ENCODE results near the gene NUTM2A.

- PRO-cap, result no peak
- RAMPAGE, long total RNA, 4 experiments, result no peak in any of the 4 experiments
These were observed 5.7 kb downstream of the CCSER2 start for GRCh38 chr10:84333921-84334645.

- PRO-cap, result no peak
- RAMPAGE, long total RNA, 4 experiments, result start-site peak on the plus strand in 1 of 4 experiments, at chr10:84437873-84438792 at its widest, 44 reads per replicate
These were observed 109.9 kb downstream of the CCSER2 start for GRCh38 chr10:84438077-84438867.

DNA sequence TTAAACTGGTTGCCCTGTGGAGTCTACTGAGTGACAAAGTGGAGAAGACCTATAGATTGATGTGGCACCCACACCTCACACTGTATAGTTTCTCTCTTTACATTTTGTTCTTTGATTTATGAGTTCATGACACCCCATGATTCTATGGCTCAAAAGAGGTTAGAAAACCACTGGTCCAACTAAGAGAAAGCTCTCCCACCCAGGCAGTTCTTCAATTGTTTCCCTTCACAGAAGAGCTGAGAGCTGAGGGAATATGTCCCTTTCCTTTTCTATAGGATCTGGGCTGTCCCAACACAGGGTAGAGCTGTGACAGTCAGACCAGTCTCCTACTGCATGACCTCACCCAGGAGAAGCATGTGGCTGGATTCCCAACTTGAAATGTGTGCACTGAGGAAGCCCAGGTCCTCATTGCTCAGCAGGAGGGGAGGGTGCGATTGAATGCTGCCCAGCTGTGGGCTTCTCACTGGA lies 508.5 kb downstream of the CCSER2 start:
- PRO-cap, result no peak
- RAMPAGE, long total RNA, 4 experiments, result no peak in any of the 4 experiments

DNA sequence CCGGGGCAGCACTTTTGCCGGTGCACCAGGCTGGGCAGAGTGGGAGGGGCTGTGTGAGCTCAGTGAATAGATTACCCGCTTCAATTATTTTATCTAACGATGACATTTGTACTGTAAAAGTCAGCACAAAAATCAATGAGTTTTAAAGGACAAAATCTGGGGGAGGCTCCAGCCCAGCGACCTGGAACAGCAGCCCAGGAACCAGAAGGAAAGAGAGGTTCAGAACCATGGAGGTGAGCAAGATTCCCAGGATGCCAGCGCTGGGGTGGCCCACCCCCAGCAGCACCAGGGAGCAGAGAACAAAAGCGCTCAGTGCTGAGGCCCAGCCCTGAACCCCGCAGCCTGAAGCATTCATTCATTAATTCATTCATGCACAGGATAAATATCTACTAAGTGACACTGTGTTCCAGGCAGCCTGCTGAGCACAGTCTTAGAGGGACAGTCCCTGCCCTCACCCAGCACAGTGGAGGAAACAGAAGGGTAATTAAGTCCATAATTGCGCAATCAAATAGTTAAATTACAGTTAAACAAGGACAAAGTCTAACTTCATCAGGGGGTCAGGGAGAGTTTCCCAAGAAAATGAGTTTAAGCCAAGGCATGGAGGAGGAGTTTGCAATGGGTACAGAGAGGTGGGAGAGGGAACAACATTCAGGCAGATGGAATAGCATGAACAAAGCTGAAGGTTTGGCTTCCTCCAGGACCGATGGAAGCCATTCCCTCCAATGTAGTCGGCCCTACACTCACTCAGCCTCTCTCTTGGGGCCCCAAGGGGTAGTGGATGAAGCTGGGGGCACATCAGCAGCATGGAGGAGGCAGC lies 202.3 kb downstream of the GRID1 start:
- PRO-cap, result no peak
- RAMPAGE, long total RNA, 4 experiments, result no peak in any of the 4 experiments

- PRO-cap, result no peak
- RAMPAGE, long total RNA, 4 experiments, result no peak in any of the 4 experiments
These were observed 20.5 kb downstream of the GRID1 start for GRCh38 chr10:86345884-86346661.

DNA sequence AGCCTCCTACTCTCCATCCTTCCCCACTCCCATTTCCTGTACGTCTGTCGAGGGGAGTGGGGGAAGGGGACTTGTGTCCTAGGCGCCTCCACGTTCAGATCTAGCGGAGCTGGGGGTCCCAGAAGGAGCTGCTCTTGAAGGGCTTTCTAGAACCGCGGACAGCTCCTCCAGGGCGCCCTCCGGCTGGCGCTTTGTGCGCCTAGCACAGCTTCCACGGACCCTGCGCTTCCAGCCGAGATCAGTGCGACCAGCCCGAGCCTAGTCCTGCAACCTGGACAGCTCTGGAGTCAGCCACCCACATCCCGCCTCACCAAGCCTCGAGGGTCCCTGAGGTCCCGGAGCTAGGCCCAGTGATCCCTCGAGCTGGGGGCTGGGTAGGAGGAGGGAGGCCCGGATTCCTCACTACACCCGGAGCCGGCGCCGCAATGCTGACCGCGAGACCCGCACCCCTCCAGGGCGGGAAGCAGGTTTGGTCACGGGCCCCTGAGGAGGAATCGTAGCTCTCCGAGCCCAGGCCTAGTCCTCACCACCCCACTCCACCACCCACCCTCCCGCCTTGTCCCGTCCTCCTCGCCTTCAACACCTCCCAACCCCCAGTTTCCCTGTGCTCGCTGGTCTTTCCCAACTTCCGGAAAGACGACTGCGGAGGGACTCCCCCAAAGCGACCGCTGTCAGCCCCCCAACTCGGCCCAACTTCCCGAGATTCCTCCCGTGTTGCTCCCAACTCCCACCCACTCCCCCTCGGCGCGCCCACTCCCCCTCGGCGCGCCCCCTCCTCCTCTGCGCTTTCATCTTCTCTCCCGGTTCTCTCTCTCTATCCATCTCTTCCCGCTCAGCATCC lies 1.7 kb downstream of the GRID1 start:
- PRO-cap, result no peak
- RAMPAGE, long total RNA, 4 experiments, result no peak in any of the 4 experiments

- PRO-cap, result no peak
- RAMPAGE, long total RNA, 4 experiments, result no peak in any of the 4 experiments
These were observed 10.5 kb upstream of the GRID1 start for GRCh38 chr10:86377055-86377606.

DNA sequence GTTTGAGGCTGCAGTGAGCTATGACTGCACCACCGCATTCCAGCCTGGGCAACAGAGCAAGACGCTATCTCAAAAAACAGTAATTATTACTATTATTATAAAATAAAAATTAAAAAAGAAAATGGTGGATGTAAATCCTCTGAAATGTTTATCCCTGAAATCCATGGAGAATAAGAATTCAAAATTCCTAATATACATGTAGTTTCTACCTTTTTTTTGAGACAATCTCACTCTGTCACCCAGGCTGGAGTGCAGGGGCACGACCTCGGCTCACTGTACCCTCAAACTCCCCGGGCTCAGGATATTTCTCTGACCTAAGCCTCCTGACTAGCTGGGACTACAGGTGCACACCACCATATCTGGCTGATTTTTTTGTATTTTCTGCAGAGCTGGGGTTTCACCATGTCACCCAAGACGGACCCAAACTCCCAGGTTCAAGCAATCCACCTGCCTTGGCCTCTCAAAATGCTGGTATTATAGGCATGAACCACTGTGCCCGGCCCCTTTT lies 55.0 kb downstream of the WAPL start:
- PRO-cap, result unidirectional peak, minus-strand start at position 300 of the sequence
- RAMPAGE, long total RNA, 4 experiments, result no peak in any of the 4 experiments

DNA sequence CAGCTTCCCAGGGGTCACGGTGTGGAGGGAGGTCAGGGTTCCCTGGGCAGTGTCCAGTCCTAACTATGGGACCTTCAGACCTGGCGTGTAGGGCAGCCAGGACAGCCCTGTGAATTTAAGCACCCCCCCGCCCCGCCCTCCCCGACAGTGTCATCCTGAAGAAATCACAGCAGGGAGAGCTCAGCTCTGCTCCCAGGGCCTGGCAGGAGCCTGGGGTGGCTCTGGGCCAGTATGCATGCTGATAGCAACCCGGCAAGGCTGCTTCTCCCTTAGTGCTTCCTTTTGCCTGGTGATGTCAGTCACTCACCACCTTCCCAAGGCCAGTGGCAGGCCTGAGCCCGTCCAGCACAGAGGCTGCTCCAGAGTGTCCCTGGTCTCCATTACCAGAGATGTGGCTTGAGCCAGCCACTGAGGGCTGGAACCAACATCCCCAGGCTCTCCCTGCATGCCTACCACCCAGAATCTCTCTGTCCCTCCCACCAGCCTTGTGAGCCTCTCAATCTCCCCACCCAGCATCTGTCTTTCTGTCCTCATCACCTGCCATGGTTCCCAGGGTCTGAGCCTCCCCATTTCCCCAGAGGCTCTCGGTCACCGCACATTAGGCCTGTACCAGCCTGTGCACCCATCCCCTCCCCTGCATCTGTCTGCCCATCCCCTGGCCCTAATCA lies 6.6 kb upstream of the LDB3 start:
- PRO-cap, result no peak
- RAMPAGE, long total RNA, 4 experiments, result no peak in any of the 4 experiments

DNA sequence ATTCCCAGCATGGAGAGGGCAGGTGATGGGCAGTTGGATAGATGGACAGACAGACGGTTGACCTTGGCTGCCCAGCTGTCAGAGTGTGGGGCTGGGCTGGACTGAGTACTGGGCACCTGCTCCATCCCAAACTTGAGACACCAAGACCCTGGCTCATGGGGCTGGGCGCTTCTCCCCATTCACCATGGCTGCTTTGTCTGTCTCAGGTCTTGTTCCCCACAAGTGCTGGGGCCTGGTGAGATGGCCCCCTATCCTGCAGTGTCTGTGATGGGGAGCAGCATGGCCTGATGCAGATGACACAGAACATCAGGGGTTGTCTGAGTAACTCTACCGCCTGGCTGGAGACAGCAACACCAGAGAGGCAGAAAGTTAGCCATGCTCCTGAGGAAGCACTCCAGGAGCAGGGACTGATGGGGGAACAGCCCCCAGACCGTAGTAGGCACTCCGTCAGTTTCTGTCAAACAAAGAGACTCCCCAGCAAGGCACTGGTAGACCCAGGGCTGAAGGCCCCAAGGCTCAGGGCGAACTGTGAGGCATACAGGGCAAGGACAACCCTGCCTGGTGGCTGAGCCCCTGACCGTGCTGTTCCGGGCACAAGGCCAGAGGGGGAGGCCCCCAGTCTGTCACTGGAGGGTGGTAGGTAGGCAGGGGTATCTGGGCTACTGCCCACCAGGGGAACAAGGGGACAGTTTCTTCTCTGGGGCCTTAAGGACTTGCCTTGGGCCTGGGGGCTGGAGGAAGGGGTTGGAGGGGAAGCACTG lies 1.0 kb downstream of the LDB3 start:
- PRO-cap, result no peak
- RAMPAGE, long total RNA, 4 experiments, result no peak in any of the 4 experiments

- PRO-cap, result no peak
- RAMPAGE, long total RNA, 4 experiments, result no peak in any of the 4 experiments
These were observed 19.5 kb downstream of the LDB3 start for GRCh38 chr10:86687620-86688377.

DNA sequence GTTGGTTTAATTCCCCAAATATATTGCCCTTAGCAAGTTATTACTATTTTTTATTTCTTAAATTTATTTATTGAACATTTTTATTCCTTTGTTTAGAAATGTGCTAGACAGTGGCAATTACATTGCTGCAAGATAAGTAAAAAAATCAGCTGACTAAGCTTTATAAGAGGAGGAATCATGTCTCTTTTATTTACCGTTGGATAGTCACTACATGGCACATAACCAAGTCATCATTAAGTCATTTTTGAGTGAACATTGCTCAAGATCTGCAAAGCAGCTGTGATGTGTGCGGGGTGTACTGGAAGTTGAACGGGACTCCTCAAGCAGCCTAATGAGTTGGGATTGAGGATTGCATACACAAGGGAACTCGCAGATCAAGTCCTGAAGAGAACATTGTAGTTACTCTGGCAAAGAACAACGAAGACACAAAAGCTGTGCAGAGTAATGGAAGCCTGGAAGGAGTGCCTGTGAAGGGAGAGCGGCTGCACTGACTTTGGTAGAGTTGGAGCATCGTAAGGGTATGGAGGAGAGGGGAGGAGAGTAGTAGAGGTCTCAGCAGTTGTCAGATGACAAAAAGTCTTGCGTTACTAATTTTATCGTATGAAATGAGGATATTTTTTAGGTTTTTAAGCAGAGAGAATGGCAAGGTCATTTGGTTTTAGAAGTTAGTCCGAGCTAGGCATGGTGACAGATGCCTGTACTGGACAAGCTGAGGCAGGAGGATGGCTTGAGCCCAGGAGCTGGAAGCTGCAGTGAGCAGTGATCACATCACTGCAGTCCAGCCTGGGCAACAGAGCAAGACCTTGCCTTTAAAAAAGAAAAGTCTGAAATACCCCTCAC lies 95.1 kb downstream of the BMPR1A start:
- PRO-cap, result no peak
- RAMPAGE, long total RNA, 4 experiments, result no peak in any of the 4 experiments

- PRO-cap, result no peak
- RAMPAGE, long total RNA, 4 experiments, result start-site peak on the minus strand in 1 of 4 experiments, at chr10:87059154-87059274 at its widest, 64 reads per replicate
These were observed 35.6 kb downstream of the GLUD1 start for GRCh38 chr10:87059097-87059485.

- PRO-cap, result no peak
- RAMPAGE, long total RNA, 4 experiments, result no peak in any of the 4 experiments
These were observed 13.2 kb downstream of the GLUD1 start for GRCh38 chr10:87081454-87081902.

DNA sequence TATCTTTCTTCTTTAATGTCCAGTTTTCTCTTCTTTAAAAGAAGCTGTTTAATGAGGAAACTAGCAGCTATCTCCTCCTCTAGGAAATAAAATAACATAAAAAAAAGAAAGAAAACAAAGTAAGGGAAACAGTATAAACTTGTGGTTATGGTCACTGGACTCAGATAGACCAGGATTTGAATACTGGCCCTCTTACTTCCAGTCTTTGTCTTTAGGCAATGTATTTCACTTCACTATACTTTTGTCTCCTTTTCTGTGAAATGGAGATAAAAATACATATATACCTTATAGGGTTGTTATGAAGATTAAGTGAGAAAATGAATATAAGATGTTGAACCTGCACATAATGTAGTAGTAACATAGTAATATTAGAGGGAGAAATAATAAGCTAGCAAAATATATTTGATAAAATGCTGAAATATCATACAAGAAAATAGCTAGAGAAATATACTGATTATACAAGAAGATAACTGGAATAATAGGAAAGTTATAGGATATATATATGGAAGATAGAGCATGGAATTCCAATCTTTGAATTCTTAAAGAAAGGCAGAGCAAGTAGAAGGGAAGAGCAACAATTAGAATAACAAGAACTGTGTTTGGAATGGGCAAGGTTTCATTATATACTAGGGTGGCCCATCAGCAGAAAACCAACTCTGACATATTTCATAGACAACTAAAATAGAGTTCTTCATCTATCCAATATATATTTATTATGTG lies 63.8 kb downstream of the SHLD2 start:
- PRO-cap, result no peak
- RAMPAGE, long total RNA, 4 experiments, result start-site peak on the plus strand in 1 of 4 experiments, centred at position 211 of the sequence, 9 reads per replicate

- PRO-cap, result no peak
- RAMPAGE, long total RNA, 4 experiments, result no peak in any of the 4 experiments
These were observed 24.4 kb upstream of the NUTM2A start for GRCh38 chr10:87200844-87201308.

DNA sequence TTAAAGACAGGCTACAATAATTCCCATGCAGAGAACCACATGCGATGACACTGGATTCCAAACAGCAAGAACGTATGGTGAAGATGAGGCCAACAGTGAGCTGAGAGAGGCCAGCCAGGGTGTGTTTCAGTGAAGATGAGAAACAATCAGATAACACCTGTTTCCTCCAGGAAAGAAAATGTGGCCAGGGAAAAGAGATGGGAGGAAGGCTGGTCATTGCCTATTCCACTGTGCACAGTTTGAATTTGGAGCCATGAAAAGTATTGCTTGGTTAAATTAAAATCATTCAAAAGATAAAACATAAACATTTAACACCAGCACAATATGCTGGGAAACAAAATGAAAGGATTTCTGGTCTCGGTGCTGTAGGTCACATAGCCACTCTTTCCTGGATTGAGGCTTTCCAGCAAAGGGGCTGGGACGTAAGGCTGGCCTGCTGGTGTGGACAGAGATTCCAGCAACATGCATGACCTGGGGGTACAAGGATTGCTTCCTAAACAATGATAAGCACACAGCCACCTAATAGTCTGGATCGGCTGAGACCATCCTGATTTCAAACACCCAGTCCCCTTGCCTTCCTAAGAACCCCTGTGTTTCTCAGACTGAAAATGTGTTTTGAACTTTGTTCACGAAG lies at the start of gene NUTM2A:
TSS of gene NUTM2A (plus strand) at position 346 of the 634 bp plus-strand sequence.
- PRO-cap, result no peak
- RAMPAGE, long total RNA, 4 experiments, result no peak in any of the 4 experiments

- PRO-cap, result no peak
- RAMPAGE, long total RNA, 4 experiments, result no peak in any of the 4 experiments
These were observed 33.6 kb downstream of the MINPP1 start for GRCh38 chr10:87538255-87538695.

- PRO-cap, result no peak
- RAMPAGE, long total RNA, 4 experiments, result no peak in any of the 4 experiments
These were observed 74.1 kb downstream of the MINPP1 start for GRCh38 chr10:87578620-87579452.

DNA sequence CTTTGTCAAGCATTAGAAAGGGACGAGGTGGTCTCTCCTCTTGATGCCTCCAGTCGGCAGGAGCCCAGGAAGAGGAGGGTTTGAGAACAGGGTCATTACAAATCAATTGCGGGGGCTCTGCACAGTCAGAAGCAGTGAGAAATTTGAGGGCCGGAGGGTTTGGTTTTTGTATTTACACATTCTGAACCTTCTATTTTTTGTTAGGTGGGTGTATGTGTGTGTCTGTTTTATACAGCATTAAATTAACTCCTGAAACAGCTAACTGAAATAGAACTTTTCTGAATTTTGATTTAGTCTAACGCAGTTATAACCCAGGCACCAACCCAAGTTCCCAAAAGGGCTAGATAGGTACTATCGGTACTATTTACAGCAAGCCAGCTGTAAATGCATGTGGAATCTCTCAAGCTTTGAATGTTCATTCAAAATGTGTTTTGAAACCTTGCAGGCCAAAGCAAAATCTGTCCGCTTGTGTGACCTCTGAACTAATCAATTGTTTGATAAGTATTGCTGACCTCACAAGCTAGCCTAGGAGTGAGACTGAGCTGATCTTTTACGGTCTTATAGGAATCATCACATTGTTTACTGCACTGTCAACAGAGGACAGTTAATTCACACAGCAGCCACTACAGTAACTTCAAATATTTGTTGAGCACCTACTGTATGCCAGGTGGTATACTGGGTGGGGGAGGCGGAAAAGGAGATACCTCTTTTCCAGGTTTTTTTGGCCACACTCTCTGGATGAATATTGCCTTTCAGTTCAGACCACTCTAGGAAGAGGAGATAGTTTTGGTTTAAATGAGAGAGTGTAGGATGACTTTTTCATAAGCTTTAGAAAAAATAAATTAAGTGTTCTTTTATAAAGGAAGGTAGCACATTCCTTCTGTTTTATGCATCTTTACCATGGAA lies 2.1 kb downstream of the PAPSS2 start:
- PRO-cap, result no peak
- RAMPAGE, long total RNA, 4 experiments, result no peak in any of the 4 experiments